ENCODE measurements around the gene FXYD5.

- PRO-cap = no peak
These were observed 6.2 kb downstream of the PDCD5 start for GRCh38 chr19:32587062-32587648.

- PRO-cap = no peak
These were observed 21.3 kb downstream of the ANKRD27 start for GRCh38 chr19:32653728-32654060.

DNA sequence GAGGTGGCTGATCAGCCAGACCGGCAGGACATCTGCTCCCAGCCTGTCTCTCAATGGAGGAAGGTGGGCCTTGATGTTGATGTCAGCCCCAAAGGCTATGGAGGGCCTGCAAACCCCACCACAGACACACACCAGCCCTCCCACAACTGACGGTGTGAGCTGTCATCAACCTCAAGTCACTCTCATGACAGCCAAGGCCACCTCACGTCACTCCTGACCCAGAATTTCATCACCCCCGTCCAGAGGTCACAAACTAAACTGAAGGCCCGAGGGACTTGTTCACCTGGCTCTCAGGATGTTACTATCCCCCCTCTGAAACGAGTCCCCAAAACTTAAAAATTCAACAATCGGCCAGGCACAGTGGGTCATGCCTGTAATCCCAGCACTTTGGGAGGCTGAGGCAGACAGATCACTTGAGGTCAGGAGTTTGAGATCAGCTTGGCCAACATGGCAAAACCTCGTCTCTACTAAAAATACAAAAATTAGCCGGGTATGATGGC lies 25.4 kb downstream of the RHPN2 start:
- PRO-cap = no peak

GRCh38 chr19:33064252-33064760 lies 382 bp downstream of the RHPN2 start:
- PRO-cap = no peak

- PRO-cap = no peak
These were observed 32.6 kb downstream of the CEBPG start for GRCh38 chr19:33406201-33406448.

- PRO-cap = no peak
These were observed 34.3 kb downstream of the PEPD start for GRCh38 chr19:33487216-33487732.

DNA sequence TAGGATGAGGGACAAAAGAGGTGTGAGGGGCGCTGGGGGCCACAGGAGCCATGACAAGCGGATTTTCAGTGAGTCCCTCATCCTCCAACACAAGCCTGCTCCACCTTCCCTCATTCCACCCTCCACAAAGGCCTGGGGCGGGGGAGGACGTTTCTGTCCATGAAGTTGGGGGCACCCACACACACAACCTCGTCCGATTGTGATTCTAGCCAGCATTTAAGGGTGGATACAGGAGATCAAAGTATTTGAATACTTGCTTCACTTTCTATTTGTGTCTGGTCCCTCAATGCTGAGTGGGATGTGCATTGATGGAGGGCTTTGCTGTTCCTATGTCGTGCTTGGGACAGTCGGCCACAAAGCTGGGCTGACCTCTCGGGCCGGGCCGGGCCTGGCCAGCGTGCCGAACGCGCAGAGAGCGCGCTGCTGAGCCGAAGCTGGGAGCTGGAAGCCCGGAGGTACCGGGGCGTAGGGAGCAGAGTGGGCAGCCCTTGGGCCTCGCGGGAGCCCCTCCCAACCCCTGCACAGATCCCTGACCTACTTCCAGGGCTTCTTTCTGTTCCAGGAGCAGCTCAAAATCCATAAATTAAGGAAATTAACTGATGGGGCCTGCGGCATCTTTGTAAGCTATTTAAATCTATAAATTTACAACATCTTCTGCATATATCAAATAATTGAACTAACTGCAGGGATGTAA lies 2.0 kb upstream of the KCTD15 start:
- PRO-cap = unidirectional peak, plus-strand start at position 431 of the sequence

GRCh38 chr19:34207592-34208290 lies 35.4 kb downstream of the LSM14A start:
- PRO-cap = no peak

- PRO-cap = no peak
These were observed 23.2 kb upstream of the GARRE1 start for GRCh38 chr19:34230813-34231896.

DNA sequence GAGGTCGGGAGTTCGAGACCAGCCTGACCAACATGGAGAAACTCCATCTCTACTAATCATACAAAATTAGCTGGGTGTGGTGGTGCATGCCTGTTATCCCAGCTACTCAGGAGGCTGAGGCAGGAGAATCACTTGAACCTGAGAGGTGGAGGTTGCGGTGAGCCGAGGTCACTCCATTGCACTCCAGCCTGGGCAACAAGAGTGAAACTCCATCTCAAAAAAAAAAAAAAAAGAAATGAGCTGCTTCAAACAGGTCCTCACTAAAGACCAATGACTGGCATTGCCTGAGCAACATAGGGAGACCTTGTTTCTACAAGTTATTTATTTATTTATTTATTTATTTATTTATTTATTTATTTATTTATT lies 19.8 kb upstream of the GARRE1 start:
- PRO-cap = no peak

GRCh38 chr19:34265878-34266553 lies 11.7 kb downstream of the GARRE1 start:
- PRO-cap = no peak

DNA sequence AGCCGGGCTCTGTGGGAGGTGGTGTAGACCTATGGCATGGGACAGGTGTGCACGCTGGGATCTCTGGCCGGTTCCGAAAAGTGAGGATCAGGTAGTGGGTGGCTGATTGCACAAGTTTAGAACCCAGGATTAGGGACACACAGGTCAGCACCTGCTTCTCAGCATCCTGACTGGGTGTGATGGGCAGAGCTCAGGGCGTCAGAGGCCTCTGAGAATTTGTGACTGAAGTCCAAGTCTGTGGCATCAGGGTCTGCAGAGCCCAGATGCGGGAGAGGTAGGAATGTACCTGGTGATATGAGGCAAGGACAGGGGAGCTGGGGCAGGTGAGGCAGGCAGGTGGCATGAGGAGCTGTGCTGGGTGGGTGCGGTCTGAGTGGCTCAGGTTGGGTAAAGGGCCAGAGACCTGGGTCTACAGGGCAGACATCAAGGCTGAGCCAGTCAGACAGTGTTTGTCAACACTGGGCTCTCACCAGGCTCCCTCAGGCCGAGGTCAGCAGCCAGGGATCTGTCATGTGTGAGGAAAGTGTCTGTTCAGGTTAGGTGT lies 18.5 kb downstream of the GPI start:
- PRO-cap = unidirectional peak, minus-strand start at position 65 of the sequence

GRCh38 chr19:34667519-34668437 lies 9.2 kb downstream of the SCGB2B2 start:
- PRO-cap = no peak

- PRO-cap = no peak
These were observed 296 bp downstream of the SCGB2B2 start for GRCh38 chr19:34676576-34677150.

- PRO-cap = no peak
These were observed 65.7 kb upstream of the ZNF599 start for GRCh38 chr19:34838595-34839288.

DNA sequence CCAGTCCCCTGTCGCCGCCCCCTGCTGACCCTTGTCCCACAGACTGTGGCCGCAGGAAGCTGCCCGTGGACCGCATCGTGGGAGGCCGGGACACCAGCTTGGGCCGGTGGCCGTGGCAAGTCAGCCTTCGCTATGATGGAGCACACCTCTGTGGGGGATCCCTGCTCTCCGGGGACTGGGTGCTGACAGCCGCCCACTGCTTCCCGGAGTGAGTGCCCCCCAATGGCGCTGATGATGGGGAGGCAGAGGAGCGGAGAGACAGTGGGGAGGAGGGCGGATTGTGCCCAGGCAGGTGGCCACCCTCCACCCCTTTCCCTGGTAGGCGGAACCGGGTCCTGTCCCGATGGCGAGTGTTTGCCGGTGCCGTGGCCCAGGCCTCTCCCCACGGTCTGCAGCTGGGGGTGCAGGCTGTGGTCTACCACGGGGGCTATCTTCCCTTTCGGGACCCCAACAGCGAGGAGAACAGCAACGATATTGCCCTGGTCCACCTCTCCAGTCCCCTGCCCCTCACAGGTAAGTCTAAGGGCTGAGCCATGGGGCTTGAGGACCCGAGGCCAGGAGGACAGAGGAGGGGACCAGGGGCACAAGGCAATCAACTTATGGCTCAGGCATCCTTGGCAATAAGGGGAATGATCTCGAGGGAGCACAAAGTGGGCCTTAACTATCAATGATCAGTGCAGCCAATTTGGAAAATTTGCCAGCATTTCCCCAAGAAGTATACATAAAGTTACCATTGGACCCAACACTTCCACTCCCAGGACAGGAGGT lies 19.0 kb downstream of the HPN start:
- PRO-cap = no peak

GRCh38 chr19:35124075-35125059 lies 8.7 kb downstream of the FXYD3 start:
- PRO-cap = bidirectional peak, plus-strand start at chr19:35124764, minus-strand start at chr19:35124626

GRCh38 chr19:35154507-35155032 lies at the start of gene FXYD5:
TSS of gene FXYD5 (plus strand) at chr19:35154735.
- PRO-cap = bidirectional peak, plus-strand start at chr19:35154741, minus-strand start at chr19:35154660

DNA sequence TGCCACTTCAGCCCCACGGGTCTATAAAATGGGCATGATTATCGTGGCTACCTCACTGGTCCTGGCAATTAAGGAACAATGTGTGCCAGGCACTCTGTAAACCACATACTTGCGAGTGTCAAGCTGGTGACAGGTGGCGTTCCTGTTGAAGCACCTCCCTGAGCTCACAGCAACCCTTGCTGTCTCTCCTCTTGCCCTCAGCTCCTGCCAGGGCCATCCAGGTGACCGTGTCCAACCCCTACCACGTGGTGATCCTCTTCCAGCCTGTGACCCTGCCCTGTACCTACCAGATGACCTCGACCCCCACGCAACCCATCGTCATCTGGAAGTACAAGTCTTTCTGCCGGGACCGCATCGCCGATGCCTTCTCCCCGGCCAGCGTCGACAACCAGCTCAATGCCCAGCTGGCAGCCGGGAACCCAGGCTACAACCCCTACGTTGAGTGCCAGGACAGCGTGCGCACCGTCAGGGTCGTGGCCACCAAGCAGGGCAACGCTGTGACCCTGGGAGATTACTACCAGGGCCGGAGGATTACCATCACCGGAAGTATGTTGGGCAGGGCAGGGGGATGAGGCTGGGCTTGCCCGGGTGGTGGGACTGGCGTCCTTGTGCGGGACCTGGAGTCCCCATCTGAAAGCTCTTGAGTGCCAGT lies 1.4 kb downstream of the LSR start:
- PRO-cap = no peak

GRCh38 chr19:35277457-35278119 lies 4.7 kb upstream of the HAMP start:
- PRO-cap = no peak